AG04449 (cell line): Measurements from ENCODE around the genes ESD and NUDT15.

DNA sequence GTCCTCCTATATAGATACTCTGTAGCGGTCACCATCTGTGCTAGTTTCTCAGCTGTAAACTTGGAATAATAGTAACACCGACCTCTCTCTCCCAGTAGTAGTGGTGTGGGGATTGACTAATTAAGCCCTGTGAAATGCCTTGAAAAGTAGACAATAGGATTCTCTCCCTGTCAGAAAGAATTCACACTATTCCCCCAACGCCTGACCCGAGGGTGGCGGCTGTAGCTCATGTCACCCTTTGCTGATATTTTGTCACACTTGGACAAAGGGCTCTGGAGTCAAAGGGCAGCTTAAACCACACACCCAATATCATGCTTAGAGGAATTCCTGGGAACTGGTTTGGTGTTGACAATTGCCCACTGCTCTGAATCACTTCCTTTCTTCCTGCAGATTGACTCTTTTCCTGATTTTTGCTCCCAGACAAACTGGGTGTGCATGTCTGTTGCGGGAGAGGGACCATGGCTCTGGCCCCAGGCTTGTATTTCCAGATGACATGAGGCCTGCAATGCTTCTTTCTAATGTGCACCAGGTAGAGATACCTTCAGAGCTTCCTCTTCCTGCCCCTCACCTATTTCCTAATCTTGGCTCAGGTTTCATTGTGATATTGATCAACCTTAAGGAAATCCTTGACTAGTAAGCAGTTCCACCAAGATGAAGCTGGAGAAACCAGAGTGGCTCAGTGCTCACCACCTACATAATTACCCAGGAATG, 9.0 kb upstream of the SERP2 start:
- RRBS: no CpG with 5 or more reads among the region's 6 CpGs

DNA sequence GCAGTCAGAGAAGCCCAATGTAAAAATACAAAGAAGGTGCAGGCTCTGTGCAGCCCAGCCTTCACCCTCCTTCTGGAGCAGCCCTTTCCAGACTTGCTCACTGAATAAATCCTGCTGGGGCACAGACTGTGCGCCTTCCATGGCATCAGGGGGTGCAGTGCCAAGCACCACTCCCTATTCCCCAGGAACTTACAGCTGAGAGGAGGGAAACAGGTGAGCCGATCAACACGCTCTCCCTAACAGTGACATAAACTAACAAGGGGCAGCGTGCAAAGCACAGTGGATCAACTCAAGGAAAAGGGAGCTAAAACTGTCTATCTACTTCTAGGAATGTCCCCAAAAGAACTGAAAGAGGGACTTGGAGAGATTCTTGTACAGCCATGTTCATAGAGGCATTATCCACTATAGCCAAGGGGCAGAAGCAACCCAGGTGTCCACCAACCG, 32.5 kb downstream of the SERP2 start:
- RRBS: no CpG with 5 or more reads among the region's 5 CpGs

- RRBS: no CpG with 5 or more reads among the region's 4 CpGs
Observed at GRCh38 chr13:44431053-44431768, 57.6 kb downstream of the SERP2 start.

DNA sequence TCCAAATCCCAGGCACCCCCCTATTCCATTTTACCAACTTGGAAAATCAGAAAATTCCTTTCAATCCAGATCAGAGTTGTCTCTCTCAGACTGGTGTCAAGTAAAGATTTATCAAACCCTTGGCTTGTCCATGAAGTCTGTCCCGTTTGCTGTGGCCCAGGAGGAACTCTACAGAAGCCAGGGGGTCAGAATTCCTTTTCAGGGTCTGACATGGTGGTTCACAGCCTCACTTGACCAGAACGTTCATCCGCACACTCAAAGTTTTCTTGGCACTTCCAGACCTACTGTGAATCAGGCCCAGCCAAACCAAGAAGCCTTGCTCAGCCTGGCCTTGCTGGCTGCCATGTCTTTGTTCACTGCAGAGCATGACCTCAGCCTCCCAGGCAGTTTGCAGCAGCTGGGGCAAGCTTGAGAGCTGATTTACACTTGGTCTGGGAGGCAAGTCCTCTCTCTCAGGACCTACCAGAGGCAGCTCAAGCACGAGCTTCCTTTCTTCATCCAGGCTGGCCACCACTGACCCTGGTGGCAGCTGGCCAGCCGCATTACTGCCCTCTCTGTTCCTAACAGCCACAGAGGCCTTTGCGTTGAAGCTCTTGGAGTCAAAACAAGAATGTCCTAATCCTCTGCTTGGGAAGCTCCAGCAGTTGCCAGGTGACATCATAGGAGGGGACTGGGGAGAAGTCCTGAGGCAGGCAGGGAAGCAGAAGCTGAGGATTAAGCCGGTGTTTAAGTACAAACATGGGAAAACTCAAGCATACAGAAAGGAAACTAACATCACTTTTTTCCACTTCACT, 85.8 kb downstream of the NUFIP1 start:
- RRBS: no CpG with 5 or more reads among the region's 7 CpGs

DNA sequence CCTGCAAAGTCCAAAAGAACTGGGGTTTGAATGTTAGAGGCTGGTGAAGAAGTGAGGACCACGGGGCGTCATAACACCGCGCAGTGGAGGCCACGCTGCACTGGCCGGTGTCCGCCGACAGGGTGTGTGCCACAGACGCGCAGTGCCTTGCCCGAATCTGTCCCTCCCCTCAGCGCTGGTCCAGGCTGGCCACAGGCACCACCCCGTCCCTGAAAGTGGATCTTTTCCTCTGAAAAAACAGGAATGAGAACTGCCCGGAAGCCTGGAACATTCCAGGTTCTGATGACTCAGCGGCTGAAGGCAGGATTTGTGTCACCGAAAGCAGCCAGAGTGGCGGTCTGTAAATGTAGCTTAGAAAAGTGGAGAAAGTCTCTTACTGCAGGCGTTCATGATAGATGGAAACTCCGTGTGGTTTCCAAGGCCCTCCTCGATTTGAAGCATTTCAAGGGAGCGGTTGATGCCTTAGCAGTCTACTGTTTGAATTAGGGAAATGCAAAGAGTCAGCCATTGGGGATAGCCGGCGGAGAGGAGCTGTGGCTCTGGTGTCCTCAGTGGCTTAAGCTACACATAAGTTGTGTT, 70.9 kb downstream of the NUFIP1 start:
- RRBS: no CpG with 5 or more reads among the region's 23 CpGs

- RRBS: no CpG with 5 or more reads among the region's 8 CpGs
Observed at GRCh38 chr13:45337903-45338498, 3.0 kb downstream of the TPT1 start.

DNA sequence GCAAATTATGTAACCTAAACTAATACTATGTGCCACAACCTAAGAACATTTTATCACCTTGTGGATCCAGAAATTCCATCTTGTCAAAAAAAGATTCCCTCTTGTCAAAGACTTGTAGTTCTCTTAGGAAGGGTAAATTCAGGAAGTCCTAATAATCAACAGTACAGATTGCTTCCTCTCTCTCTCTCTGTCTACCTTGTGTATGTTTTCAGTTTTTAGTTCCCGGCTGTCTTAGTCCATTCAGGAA, 40.3 kb upstream of the SIAH3 start:
- RRBS: no CpG with 5 or more reads among the region's 1 CpG

DNA sequence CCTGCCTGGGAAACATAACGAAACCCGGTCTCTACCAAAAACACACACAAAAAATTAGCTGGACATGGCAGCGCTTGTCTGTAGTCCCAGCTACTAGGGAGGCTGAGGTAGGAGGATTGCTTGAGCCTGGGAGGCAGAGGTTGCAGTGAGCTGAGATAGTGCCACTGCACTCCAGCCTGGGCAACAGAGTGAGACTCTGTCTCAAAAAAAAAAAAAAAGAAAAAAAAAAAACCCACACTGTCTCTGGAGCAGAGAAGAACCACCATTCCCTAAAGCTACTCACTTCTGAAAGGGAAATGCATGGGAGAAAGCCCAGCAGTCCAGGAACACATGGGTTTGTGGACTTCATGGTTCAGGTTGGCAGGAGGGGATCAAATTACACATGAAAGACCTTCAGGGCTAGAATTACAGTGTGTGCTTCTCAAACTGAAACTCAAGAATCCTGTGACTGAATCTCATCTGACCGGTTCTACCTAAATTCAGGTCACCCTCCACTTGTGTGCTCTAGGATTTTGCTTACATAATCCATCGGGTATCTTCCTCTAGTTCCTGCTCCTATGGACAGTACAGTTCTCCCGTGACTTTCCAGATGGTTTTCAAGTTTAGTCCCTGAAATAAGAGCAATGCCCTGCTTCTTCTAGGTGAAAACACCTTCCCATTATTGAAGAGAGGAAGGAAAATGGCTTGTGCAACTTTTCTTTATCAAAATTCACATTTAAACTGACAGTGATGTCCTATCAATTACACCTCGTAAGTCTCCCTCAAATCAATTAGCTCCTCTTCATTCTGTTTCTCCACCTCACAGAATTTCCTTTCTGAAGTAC, 30.3 kb upstream of the CPB2 start:
- RRBS: no CpG with 5 or more reads among the region's 7 CpGs

DNA sequence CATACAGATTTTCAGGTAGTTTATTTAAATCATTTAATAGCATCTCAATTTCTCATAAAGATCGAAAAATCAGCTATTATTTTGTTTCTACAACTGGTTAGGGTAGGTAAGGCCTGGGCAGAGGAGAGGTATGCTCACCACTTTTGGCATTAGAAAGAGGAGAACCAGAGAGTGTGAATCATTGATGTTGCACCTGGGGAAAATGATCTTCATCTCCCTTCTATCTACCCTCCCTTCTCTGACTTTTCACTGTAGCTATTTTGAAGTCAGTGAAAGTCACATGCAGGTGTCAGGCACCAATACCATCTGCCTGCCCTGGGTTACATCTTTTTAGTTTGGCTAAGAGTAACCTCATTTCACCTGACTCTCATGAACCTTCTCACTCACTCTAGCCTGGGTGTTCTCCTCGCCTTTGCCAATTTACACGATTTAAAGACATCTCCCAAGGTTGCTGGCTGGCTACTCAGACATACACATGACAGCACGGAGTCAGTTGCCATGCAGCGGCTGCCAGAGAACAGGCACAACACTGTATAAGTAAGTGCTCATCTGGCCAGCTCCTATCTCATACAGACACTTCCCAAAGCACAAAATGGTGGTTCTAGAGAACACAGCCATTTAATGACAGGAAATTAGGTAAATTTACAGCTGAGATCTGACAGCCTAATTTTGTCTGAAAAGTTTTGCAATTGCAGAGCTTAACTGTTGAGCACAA, 32.7 kb downstream of the LCP1 start:
- RRBS: no CpG with 5 or more reads among the region's 5 CpGs

- RRBS: no CpG with 5 or more reads among the region's 6 CpGs
Observed at GRCh38 chr13:46172492-46173042, 9.4 kb downstream of the LCP1 start.

- RRBS: no CpG with 5 or more reads among the region's 2 CpGs
Observed at GRCh38 chr13:46340825-46341355, 46.2 kb downstream of the RUBCNL start.

GRCh38 chr13:46571895-46572552, 19.1 kb downstream of the LRCH1 start:
- RRBS: no CpG with 5 or more reads among the region's 7 CpGs

- RRBS: no CpG with 5 or more reads among the region's 3 CpGs
Observed at GRCh38 chr13:46662691-46663016, 109.7 kb downstream of the LRCH1 start.

DNA sequence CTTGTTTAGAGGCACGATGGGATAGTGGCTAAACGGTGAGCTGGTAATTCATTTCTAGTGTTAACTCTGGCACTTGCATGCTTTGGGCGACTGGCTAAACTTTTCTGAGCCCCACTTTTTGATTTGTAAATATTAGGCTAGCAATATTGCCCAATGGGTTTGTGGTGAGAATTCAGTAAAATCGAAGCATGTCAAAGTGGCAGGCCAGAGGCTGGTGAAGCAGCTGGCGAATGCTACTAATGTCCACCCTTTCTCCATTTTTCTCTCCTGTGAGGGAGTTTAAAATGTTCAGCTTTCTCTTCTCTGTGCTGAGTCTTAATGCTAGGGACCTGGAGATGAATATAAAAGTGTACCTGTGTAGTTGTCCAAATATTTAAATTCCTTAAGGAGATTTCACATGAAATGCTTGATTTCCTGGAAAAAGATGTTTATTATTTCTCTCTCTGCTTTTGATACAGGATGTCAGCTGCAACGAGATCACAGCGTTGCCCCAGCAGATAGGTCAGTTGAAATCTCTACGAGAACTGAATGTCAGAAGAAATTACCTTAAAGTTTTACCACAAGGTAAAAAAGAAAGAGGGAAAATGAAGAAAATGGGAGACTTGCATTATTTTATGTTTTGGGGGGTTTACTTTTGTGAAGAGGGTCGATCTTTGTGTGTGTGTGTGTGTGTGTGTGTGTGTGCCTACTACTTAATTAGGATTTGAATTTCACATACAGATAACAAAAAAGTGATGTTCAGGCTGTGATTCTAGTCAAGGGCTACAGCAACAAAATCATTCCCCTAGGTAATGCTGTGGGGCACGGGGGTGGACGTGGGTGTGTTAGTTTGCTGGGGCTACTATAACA, 115.5 kb downstream of the ESD start:
- RRBS: no CpG with 5 or more reads among the region's 11 CpGs

- RRBS: 2% methylated on average over 10 of the region's 48 CpGs
Observed at GRCh38 chr13:46797013-46798015, at the start of gene ESD. Gene ESD, minus strand, starts transcription at chr13:46797161.

DNA sequence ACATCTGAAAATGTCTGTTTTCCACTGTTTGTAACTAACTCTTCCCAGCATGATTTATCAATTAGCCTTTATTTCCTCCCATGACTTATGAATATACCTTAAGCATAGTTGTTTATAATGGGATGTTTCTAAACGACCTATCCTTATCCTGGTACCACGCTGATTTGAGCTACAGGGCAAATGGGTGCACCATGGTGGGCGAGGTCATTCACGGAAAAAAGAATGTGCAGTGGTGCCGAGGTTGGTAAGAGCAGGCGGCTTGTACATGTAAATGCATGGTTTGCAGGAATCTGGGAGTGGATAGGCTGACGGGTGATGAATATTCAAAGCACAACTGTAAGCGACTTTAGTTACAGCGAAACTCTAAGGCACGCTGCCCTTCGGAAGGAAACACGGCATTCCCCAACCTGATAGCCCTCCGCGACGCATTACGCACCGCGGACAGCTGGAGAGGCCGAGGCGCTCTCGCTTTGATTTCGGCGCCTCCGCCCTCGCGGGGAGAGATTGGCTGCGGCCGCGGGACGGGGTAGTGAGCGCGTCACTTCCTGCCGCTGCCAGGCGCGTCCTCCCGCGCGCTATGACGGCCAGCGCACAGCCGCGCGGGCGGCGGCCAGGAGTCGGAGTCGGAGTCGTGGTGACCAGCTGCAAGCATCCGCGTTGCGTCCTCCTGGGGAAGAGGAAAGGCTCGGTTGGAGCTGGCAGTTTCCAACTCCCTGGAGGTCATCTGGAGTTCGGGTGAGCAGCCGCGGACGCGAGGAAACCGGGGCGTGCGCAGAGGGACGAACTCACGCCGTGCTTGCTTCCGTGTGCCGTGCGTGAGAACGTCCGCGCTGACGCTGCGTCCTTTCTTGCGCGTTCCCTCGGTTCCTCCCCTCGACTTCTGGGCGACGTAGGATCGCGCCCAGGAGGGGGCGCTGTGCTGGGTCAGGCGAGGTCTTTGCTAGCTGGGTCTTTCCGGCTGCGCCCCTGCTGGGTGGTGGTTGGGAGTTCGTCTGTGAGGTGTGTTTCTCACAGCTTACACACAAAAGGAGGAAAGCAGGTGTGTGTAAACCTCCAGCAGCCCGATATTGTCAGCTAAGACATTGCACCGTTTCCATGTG, at the start of gene NUDT15:
Gene NUDT15 (plus strand): TSS at position 557 of the 1,100 bp plus-strand sequence.
- RRBS: no CpG with 5 or more reads among the region's 86 CpGs

DNA sequence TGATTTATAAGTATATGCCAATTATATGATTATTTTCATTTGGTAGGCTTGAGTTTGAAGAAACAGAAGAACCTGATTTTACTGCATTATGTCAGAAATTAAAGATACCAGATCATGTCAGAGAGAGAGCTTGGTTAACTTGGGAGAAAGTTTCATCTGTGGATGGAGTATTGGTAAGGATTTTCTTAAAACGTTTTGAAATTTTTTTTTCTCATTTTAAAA, 3.6 kb downstream of the RB1 start:
- RRBS: no CpG with 5 or more reads among the region's 1 CpG

DNA sequence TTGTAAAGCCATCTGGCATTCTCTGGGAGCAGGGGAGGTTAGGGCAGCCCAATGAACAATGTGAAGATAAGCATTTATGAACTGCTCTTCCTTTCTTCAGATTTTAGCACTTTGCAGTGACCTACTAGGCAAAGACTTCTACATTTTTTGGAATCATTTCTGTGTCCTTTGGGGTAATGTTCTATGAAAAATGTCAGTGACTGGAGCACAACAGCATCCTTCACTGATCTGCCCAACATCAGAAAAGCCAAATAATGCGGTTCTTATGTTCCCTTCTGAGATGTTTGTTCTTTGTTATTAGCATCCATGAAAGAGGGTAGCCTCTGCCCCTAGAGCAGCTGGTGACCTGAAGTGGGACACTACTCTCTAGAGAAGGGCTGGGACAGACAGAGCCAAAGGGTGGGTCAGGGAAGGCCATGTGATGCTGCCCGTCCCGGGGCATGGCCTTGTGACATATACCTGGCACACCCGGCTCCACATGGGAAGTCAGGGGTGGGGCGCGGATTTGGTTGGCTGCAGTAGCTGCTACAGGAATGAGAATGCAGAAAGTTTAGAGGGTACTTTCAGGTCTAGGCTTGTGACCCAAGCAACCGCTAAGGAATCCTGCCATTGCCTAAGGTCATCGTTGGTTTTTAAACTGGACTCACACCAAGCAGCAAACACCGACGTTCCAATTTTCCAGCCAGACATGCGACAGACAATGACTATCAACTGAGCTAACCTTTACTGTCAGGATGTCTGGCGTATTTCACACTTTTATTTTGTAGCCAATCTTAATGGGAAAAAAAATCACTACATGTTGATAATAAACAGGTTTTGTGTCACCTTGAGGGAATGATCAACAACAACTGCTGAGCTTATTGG, 26.0 kb downstream of the RCBTB2 start:
- RRBS: no CpG with 5 or more reads among the region's 12 CpGs

DNA sequence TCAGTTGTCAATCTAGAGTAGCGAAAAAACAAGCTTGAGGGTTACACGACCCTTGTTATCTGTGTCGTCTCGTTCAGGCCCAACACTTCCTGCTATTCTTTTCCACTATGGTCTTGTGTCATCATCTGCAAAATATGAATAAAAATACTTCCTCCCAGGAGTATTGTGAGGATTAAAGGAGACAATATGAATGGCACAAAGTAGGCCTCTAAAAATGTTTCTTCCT, 40.4 kb upstream of the RCBTB2 start:
- RRBS: no CpG with 5 or more reads among the region's 4 CpGs

GRCh38 chr13:48828992-48829474, 146.7 kb upstream of the FNDC3A start:
- RRBS: no CpG with 5 or more reads among the region's 3 CpGs